Left common carotid artery plus branches (tissue), 1 donor: ENCODE results near the gene GORASP2.

DNA sequence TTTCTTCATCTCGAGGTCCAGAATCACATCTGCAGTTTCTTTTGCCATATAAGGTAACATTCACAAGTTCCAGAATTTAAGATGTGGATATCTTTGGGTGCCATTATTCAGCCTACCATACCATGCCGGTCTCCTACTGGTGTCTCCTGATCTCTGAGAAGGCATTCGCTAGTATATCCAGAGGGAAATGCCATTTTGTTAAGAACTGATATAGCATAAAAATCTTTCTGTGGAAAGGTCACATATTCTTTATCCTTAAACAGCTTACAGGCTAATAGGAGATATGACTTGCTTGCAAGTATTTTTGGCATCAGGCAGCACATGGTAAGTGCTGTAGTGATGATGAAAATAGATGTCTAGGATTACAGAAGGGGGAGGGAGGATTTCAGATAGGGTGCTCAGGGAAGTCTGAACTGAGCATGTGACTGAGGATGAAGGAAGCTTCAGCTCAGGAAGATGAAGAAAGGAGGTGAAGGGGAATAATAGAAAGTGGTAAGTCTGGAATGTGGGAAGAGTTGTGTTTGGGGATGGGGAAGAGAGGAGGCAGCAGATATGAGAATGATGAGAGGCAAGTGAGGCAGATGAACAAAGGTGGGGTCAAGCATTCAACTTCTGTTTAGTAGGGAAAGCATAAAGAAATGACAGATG lies 158.5 kb upstream of the NOSTRIN start:
- PRO-cap, result no peak

DNA sequence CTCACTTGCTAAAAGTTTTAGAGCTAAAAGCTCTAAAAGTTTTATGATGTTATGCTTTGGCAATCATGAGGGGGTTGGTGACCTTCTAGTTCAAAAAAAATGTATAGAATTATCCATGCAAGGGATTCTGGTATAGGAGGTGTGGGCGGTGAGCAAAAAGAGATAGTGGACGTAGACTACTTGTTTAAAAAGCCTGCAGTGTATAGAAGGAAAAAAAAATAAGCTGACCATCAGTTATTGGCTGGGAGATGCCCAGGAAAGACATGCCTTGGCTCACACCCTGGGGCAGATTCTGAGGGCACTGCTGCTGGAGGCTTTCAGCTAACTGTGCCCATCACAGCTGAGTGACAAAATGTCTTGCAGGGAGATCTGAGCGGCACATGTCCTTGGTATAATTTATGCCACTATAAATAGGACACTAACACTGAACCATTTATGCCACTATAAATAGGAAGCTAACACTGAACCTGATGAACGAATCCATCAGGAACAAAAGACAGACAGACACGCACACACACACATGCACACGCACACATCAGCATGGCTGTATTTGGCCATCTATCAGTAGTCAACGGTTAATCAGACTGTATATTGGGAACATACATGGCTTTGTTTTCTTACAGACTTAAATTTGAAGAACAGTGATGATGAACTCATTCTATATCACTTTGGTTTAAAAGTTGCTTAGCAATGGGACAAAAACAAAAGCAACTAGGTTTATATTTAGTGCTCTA lies 68.2 kb upstream of the NOSTRIN start:
- PRO-cap, result no peak

DNA sequence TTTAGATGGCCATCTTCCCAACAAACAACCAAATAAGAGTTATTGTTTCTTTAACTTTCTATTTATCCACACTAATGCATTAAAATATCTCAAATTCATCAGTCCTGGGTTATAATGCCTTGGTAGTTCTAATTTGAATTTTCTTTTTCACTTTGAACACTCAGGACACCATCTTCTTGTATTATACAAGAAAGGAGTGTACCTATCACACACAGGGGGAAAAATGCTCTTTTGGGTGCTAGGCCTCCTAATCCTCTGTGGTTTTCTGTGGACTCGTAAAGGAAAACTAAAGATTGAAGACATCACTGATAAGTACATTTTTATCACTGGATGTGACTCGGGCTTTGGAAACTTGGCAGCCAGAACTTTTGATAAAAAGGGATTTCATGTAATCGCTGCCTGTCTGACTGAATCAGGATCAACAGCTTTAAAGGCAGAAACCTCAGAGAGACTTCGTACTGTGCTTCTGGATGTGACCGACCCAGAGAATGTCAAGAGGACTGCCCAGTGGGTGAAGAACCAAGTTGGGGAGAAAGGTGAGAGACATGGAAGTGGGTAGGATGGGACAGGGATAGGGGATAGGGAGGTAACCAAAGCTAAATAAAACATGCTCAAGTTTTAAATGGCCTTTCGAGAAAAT lies 12.1 kb downstream of the DHRS9 start:
- PRO-cap, result no peak

GRCh38 chr2:169585657-169586176 lies 1.6 kb downstream of the PPIG start:
- PRO-cap, result no peak

- PRO-cap, result no peak
Measured at GRCh38 chr2:169711676-169711957, 17.3 kb downstream of the PHOSPHO2 start.

DNA sequence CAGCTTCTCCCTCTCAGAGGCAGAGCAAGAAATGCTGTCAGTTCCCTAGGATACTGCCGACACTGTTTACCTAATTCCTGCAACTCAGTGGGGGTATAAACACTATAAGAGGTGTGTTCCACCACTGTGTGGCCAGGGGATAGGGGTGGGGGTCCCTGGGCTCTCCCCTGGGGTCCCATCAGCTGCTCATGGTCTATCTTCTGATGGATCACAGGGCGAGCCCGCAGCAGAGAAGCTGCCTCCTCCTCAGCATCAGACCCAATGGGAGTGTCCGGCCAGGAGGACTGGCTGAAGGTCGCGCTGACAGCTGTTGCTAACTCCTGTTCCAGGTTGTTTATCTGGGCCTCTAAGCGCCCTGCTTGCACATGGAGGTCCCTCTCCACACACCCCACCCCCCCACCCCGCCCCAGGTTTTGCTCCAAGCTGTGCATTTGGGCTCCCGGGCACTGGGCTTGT lies 17.2 kb upstream of the KLHL23 start:
- PRO-cap, result no peak

- PRO-cap, result no peak
Measured at GRCh38 chr2:169828322-169828974, 1.2 kb downstream of the UBR3 start.

- PRO-cap, result no peak
Measured at GRCh38 chr2:170025663-170026195, 152.2 kb upstream of the MYO3B start.

GRCh38 chr2:170089944-170090798 lies 87.8 kb upstream of the MYO3B start:
- PRO-cap, result no peak

DNA sequence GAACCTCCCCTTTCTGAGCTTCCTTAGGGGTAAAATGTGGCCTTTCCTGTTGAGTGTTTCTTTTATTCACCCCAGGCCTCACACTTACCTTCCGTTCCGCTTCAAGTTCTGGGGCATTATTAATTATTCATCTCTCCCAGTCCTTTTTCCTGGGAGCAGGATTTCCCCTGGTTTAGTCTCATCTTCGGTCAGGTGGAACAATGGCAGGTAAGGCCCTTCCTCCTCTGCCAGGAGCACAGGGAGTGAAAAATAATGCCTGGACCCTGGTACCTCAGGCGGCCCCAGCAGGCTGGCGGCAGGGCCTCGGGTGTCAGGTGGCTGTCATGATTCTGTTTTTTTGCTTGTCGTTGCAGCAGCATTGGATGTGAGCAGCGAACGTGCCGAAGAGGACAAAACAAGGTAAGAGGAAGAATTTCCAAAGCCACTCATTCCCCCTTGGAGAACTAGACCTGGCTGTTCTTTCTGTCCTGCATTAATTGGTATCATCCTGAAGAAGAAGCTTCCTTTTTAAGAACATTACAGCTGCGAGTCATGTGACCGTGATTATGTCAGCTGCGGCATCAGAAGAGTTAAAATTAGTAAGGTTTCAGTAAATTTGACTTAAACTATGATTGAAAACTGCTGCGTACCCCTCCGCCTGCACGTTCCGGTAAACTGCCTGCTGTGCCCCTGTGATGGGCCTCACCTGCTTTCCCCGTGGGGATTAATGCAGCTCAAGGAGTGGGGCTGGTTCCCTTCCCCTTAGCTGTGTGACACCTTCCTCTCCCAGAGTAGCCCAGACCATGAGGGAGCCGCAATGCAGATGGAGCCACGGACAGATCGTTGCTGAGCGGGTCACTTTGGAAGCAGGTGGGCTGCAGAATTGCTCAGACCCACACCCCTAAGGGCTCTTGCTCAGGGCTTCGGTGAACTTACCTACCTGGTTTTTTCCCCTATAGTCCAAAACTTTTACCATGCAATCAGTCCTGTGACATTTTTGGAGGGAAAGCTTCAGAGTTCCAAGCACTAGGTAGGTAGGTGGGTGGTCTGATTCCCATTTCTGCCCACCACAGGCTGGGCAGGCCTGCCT lies 36.2 kb upstream of the MYO3B start:
- PRO-cap, result no peak

DNA sequence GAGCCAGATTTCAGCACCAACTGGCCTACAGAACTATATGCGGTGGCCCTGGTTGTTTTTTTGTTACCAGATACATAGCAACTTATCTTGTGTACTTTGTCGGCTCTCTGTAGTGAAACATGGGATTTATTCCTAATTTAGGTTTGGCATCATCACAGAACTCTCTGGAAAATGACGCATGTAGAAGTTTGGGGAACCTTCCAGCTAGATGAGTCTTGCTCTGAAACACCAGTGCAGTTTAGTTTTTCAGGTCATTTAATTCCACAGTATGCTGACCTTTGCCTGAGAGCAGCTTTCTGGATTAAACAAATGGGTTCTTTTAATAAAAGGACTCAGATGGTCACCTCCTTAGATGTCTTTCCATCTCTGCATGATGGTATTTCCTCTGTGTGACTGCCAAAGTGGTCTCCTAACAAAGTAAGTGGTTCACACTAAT lies 39.8 kb downstream of the MYO3B start:
- PRO-cap, result no peak

DNA sequence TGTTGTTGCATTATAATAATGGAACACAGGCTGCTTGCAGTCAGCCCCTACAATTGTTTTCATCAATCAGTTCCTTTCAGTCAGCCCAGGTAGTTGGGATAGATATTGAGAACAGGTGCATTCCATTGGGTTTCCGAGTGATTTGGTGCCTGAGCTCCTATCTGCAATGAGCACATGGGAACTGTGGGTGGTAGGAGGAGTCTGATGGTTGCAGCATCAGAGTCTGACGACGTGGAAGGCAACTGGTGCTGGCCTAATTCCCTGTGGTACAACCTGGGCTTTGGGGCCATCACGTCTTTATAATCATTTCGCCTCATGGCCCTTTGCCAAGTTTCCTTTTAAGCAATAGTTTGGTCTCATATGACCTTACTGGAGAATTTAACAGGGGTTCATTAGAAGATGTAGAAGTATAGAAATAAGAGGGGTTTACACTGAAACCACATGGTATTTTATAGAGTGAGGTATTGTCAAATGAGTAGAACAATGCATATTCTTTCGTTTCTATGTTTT lies 252.4 kb upstream of the SP5 start:
- PRO-cap, result no peak

DNA sequence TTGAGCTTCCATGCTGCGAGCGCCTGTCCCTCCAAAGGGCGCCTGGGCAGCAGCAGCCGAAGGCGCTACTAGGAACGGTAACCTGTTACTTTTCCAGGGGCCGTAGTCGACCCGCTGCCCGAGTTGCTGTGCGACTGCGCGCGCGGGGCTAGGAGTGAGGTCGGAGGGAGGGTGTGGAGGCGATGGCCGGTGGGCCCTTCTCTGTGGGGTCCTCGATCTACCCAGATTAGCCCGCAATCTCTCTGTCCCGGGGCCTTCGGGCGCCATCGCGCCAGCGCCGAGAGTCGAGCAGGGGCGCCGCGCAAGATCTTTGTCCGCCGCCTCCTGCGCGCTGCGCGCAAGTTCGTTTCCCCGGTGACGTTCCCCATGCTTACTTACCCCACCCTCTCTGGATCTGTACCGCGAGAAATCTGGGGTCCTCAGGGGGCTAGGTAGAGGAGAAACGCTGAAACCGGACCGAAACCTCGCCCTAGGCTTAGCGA lies 694 bp downstream of the GAD1 start:
- PRO-cap, result no peak

GRCh38 chr2:170822757-170823979 lies 6.5 kb downstream of the GAD1 start:
- PRO-cap, result no peak

- PRO-cap, result bidirectional peak, plus-strand start at chr2:170929277, minus-strand start at chr2:170928917
Measured at GRCh38 chr2:170928720-170929676, at the start of gene GORASP2. TSS of gene GORASP2 (plus strand) at chr2:170929253.

- PRO-cap, result bidirectional peak, plus-strand start at chr2:170973667, minus-strand start at chr2:170973463
Measured at GRCh38 chr2:170973272-170973606, 44.2 kb downstream of the GORASP2 start.

- PRO-cap, result no peak
Measured at GRCh38 chr2:171049495-171050295, 111.0 kb downstream of the TLK1 start.

DNA sequence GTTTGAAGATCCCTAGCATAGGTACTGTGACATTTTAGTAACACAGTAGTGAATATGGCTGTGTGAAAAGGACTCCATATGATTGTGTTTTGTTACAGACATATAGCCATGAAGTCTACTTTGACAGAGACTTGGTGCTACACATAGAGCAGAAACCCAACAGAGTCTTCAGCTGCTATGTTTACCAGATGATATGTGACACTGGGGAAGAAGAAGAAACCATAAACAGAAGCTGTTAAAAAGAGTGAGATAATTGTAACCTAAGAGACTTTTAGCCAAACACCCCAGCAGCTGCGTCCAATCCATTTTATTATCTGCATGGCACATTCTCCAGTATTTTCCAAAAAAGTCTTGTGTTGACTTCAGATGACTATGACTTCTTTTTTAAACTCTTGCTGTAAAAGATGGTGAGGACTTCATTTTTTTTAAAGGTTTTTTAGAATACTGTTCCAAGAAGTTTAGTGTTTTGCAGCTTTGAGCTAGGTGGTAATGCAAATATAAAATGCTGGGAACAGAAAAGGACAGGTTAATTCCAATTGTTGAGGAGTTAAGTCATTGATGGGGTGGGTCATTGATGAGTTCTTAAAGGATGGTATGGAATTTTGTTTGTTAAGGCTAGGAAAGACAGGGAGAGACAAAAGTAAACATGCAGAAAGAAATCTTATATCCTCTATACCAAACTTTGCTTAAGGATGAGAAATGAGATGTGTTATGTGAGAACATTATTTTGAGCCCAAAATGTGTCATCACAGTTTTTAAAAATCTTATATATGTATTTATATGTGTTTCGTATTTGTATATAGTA lies 41.2 kb upstream of the CYBRD1 start:
- PRO-cap, result no peak

- PRO-cap, result no peak
Measured at GRCh38 chr2:171547256-171547794, 25.1 kb downstream of the CYBRD1 start.

GRCh38 chr2:171858541-171858867 lies 35.5 kb downstream of the SLC25A12 start:
- PRO-cap, result no peak